Measurements from ENCODE around the gene RBBP6.

DNA sequence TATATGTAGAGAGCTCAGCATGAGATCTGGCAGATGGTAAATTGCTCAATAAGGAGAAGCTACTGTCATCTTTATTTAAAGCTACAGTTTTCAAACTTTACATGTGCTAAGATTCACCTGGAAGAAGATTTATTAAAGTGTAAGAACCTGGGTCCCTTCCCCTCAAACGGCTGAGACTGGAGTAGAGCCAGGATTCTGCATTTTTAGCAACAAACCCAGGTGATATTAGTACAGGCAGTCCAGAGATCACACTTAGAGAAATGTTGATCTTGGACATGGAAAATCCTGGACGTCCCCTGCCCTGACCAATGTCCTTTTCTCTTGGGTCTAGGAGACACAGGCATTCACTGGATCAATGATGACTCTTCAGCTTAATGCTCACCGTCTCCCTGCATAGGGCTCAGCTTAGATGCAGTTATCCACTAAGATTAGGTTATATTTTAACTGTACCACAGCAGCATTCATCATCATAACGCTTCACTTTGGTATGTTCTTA lies 20.4 kb downstream of the CDR2 start:
- RRBS: no CpG with 5 or more reads among the region's 4 CpGs

- RRBS: no CpG with 5 or more reads among the region's 3 CpGs
These were observed 4.9 kb downstream of the CDR2 start for GRCh38 chr16:22369397-22370007.

DNA sequence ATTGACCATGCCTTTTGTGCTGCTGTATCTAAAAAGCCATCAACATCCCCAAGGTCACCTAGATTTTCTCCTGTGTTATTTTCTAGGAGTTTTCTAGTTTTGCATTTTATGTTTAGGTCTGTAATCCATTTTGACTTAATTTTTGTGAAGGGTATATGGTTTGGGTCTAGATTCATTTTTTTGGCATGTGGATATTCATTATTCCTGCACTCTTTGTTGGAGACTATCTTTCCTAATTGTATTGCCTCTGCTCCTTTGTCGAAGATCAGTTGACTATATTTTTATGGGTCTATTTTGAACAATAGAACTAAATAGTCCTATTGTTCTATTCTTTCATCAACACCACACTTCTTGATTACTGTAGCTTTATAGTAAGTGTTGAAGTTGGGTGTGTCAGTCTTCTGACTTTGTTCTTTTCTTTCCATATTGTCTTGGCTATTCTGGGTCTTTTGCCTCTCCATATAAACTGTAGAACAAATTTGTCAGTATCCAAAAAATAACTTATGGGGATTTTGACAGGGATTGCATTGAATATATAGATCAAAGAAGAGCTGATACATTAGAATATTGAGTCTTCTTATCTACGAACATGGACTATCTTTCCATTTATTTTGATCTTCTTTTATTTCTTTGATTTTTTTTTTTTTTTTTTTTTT lies 35.8 kb upstream of the CDR2 start:
- RRBS: no CpG with 5 or more reads among the region's 2 CpGs

- RRBS: no CpG with 5 or more reads among the region's 6 CpGs
These were observed 31.6 kb upstream of the HS3ST2 start for GRCh38 chr16:22782230-22782962.

DNA sequence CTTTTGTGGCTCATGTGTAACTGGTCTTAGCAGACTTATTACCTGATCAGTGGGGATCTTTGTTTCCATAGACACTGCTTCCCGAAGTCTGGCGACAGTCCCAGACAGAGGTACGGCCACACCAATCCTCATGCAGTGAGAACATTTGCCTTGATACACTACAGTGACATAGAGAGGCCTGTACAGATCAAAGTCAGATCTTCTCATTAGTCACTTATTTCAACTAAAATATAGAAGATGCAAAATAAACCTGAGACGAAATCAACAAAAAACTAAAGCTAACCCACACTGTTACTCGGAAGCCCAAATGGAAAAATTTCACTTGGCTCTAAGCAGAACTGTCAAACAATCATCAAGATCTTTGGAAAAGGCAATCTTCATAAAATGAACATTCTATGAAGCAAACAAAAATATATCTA lies 43.8 kb downstream of the USP31 start:
- RRBS: no CpG with 5 or more reads among the region's 5 CpGs

GRCh38 chr16:23108031-23108725 lies 41.1 kb downstream of the USP31 start:
- RRBS: no CpG with 5 or more reads among the region's 4 CpGs

- RRBS: no CpG with 5 or more reads among the region's 16 CpGs
These were observed 46.5 kb downstream of the SCNN1B start for GRCh38 chr16:23348558-23349025.

DNA sequence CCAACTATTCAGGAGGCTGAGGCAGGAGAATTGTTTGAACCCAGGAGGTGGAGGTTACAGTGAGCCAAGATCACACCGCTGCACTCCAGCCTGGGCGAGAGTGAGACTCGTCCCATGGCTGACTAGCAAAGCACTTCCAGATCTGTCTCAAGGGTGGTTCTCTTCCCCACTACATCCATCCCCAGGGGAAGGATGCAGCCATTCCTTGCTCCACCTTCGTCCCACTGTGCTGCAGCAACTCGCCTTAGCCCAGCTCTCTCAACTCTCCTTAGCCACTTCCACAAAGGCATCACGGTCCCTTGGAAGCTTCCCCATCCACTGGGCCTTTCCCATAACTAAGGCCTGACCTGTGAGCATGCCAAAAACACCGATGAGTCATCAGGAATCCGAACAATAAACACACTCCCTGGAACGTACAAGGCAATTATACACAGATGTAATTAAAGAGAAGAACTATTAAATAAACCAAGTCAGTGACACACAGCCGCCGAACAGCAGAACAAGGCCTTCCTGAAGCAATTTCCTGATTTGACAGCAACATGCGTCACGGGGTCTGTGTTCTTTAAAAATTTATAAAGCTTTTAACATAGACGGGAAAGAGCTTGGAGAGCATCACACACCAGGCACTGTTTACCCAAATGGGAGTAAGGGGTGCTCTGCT lies 29.6 kb downstream of the COG7 start:
- RRBS: no CpG with 5 or more reads among the region's 14 CpGs

DNA sequence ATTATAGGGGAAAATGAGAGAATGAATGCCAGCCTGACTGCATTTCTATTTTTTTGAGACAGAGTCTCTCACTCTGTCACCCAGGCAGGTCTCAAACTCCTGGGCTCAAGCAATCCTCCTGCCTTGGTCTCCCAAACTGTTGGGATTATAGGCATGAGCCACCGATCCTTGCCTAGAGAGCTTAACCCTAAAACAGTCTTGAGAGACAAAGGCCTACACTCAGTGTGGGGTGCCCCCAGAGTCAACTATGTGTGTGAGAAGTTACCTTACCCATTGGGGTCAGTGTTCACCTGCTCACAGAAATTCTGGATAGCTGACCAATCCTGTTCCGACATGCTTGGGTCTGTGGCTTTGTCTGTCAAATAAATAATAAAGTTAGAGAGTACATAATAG lies 14.9 kb downstream of the GGA2 start:
- RRBS: no CpG with 5 or more reads among the region's 2 CpGs

DNA sequence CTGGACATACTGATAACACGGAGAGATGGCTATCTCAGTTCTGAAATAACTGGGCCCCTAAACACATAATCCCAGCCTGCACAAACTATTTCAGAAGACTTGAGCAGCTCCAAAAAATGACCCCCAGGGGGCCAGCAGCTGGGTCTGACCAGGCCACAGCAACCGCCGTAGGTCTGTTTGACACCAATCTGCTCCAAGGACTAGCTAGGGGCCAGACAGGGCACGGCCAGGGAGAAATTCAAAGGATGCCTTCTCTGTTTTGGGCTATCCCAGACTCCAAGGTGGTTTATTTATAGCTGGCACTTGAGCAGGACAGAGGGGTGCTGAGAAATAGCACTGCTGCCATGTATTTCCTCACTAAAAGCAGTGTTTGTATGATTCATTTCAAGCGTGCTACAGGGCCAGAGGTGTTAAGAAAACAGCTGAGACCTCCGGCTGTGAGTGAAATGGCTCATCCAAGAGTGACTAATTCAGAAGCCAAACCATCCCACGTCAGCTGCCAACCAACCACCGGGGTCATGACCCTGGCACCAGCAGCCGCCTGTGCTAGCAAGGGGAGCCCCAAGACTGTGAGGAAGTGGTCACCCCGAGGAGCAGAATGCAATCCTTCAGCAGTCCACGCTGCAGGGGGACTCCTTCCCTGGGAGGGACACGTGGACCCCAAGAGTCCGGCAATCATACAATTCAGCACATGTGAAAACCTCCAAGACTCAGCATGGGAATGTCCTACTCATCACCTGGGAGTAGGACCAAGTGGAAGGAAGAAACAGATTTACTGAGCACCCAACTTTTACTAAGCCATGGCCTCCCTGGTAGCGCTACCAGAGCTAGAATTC lies 5.6 kb downstream of the GGA2 start:
- RRBS: 10% methylated on average over 3 of the region's 14 CpGs

- RRBS: no CpG with 5 or more reads among the region's 15 CpGs
These were observed 3.8 kb downstream of the GGA2 start for GRCh38 chr16:23505972-23507380.

- RRBS: no CpG with 5 or more reads among the region's 5 CpGs
These were observed 18.6 kb downstream of the EARS2 start for GRCh38 chr16:23538488-23538964.

- RRBS: no CpG with 5 or more reads among the region's 8 CpGs
These were observed 1.9 kb downstream of the NDUFAB1 start for GRCh38 chr16:23594261-23594512.

GRCh38 chr16:23679638-23680053 lies 957 bp downstream of the PLK1 start:
- RRBS: 0% methylated on average over 2 of the region's 10 CpGs

- RRBS: no CpG with 5 or more reads among the region's 19 CpGs
These were observed 10.4 kb downstream of the PLK1 start for GRCh38 chr16:23689076-23689595.

- RRBS: 2% methylated on average over 59 of the region's 113 CpGs
These were observed at the start of gene RBBP6 for GRCh38 chr16:24539481-24540563. TSS of gene RBBP6 (plus strand) at chr16:24539566.

DNA sequence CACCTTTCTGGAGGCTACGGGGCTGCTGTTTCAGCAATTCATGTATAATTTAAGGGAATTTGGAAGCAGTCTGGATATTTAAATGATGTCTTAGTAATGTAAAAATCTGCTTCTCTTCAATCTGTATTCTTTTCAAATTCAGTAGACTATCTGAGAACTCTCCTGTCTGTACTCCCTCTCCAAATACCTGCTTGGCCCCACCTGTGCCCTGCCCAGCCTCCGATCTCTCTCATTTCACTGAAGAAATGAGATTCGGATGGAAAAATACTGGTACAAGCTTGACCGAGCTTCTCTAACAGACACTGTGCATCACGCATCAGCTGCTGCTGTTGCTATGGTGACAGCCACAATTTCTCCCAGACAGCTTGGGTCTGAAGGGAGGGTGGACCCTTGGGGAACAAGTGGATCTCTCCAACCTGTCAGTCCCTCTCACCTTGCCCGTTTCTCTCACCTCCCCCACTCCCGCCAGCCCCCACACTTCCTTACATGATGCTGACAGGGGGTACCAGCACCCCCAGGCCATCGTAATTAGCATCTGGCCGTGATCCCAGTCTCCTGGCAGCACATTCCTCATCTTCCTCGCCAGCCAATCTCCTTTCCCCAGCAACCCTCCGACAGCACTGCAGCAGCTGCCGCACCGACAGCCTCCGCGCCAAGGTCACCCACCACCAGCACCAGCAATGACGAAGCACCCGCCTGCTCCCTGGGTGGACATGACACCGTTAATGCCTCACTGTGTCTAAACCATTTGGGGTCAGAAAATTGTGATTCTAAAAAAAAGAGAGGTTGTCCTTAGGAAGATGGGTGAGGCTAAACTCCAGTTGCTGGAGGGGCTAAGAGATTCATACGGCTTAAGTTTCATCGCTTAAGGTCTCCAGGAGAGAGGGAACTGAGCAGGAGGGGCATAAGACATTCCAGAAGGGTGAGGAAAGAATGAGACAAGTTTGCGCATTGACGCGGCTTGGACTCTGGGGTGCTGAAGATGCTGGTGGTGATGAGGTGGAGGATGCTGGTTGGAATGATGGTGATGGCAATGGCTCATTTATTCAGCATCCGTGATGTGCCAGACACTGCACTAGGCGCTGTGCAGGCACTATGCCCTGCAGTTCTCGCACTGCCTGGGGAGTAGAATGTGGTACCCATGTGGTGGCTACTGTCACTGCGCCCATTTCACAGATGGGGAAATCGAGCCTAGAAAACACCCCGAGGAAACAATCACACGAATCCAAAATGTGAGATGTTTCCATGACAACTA lies 58.6 kb upstream of the TNRC6A start:
- RRBS: no CpG with 5 or more reads among the region's 30 CpGs

- RRBS: no CpG with 5 or more reads among the region's 9 CpGs
These were observed 2.5 kb downstream of the TNRC6A start for GRCh38 chr16:24731634-24732591.

DNA sequence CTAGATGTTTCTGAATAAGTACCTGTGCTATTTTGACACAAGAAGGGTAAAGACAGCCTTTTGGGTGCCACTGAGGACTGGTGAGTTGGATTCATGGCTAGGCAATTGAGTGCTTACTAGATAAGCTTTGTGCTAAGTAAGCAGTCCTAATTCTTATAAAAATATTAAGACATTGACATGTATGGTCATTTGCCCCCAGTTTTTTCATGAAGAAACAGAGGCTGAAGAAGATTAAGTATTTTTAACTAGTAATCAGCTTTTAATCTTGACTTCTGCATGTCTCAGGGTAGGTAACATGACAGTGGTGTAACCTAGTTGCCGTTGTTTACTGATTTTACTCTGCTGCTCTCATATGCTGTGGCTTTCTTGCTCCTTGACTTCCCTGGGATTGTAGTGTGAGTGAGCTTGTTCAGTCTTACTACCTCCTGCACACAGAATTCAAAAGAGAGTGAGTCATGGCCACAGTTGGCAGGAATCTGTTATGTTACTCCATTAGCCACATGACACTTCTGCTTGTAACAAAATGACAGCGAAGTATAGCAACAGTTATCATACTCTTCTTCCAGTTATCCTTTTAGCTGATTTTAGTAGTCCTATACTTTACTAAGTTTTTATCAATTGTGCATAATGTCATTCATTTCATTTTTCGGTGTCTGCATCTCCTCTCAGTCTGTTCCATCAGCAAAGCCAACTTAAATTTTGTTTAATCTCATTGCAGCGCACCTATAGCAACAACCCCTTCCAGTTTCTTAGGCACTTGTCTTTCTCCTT lies 18.7 kb downstream of the TNRC6A start:
- RRBS: no CpG with 5 or more reads among the region's 4 CpGs

DNA sequence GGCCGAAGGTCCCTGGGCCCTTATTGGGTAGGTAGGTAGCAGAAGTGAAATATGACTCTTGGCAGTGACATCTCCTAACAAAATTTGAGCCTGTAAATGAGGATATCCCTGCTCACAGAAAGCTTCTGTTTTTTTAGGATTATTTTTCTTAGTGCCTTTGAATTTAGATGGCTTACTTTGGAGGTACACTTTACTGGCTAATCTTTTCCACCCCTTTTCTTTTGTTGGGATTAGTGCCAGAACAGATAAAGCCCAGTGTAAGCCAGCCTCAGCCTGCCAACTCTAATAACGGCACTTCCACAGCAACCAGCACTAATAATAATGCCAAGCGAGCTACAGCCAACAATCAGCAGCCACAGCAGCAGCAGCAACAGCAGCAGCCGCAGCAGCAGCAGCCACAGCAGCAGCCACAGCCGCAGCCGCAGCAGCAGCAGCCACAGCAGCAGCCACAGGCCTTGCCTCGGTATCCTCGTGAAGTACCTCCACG lies 47.3 kb downstream of the TNRC6A start:
- RRBS: no CpG with 5 or more reads among the region's 9 CpGs